ENCODE data around the genes CCDC18, ABCD3 and RWDD3.

DNA sequence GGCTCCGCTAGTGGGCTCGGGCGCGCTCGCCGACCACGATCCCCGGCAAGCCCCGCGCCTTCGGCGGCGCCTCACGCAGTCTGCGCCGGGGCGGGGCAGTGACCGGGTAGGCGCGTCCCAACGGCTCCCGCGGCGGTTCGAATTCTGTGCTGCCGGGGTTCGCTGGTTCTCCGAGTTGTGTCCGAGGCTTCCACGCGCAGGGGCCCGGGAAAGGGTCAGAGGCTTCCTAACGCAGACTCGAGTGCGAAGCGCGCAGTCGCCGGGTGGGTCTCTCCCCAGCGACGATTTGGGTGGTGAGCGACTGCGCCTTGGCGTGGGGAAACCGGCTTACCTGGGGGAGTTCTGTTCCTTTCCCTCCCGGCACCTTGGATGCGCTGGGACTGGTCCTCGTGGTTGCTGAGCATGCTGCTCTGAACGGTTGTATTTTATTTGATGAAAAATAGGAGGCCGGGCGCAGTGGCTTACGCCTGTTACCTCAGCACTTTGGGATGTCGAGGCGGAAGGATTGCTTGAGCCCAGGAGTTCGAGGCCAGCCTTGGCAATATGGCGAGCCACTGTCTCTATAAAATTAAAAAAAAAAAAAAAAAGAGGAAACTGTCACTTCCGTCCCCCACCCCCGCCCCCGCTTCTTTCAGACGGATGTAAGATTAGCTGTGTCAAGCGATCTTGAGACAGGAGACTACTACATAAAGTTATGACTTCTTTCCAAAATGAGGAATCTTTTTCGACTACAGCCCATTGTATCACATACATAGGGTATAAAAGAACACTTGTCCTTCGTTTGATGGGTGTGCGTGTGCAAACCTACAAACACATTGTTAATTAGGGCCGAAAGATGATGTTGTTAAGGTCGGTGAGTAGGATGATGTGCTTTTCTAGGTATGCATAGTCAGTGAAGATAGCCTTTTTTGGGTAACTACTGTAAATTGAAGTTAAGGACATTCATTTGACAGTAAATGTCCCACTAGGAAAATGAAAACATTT lies at the start of gene CCDC18:
Gene CCDC18, plus strand, starts transcription at position 135 of the 984 bp plus-strand sequence.
- PRO-cap, 3 experiments, result peak in 3 of 3 experiments; most common plus-strand start position 135 of the sequence (in 2); most common minus-strand start position 398 of the sequence (in 1)

DNA sequence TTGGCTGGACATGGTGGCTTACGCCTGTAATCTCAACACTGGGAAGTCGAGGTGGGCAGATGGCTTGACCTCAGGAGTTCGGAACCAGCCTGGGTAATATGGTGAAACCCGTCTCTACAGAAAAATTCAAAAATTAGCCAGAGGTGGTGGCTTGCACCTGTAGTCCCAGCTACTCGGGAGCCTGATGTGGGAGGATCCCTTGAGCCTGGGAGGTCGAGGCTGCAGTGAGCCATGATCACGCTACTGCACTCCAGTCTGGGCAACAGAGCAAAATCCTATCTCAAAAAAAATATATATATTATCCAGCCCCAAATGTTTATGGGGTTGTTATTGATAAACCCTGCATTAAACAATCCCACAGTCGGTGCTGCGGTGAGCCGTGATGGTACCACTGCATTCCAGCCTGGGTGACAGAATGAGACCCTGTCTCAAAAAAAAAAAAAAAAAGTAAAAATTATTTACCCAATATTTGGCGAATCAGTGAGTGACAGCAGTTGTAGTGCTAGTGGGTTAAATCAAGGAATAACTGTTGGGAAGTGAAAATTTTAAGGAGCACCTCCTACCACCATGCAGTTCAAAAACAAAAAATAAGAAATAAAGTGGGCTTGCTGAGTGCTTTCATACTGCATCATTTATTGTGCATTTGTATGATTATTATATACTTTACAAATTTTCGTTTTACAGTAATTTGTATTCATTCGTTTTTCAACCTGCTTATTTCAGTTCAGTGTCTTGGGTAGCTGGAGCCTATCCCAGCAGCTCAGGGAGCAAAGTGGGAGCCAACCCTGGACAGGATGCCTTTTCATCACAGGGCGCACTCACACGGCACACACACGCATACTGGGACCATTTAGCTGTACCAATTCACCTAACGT lies 21.2 kb downstream of the DR1 start:
- PRO-cap, 3 experiments, result no peak in any of the 3 experiments

DNA sequence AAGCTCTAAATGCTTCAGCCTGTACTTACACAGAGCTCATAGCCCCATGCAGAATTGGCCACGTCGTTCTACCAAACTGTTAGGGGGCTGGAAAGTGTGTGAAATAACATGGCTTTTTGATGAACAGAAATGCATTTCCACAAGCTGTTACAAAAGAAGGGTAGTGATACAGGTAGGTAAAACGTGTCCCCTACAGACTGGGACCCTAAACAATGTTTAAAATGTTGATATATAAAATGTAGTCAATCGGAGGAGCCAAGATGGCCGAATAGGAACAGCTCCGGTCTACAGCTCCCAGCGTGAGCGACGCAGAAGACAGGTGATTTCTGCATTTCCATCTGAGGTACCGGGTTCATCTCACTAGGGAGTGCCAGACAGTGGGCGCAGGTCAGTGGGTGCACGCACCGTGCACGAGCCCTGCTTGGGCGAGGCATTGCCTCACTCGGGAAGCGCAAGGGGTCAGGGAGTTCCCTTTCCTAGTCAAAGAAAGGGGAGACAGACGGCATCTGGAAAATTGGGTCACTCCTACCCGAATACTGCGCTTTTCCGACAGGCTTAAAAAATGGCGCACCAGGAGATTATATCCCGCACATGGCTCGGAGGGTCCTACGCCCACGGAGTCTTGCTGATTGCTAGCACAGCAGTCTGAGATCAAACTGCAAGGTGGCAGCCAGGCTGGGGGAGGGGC lies 61.6 kb downstream of the FNBP1L start:
- PRO-cap, 3 experiments, result no peak in any of the 3 experiments

- PRO-cap, 3 experiments, result no peak in any of the 3 experiments
Observed at GRCh38 chr1:93567081-93567979, 114.3 kb downstream of the BCAR3 start.

DNA sequence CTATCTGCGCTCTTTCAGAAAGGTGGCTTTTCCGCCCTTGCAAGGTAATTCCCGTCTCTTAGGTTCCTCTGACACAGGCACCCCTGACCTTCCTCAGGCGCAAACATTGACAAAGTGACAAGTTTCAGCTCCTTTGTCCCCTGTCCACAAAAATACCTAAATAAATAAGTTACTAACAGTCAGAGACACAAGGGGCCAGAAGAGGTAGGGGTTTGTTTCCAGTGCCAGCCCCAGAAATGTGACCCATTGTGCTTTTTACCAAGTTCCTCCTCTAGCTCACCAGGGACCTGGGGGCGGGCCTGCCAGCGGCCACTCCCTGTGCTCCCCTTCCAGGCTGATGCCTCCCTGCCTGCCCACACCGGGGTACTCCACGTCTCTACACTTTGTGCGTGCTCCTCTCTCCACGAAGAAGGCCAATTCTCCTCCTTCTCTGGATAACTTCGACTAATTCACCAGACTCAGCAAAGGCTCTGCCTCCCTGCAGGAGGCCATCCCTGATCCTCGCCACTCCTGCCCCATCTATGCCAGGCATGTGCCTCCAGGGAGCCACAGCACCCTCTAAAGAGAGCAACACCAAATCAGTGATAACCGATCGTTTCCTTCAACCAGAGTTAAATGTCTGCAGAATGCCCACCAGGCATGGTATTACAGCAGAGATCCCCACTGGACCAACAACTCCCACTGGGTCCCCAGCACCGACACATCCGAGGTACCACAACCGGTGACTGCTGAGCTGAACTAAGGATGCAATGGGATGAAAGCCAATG lies 72.0 kb downstream of the BCAR3 start:
- PRO-cap, 3 experiments, result no peak in any of the 3 experiments

GRCh38 chr1:93680398-93680619 lies 1.3 kb downstream of the BCAR3 start:
- PRO-cap, 3 experiments, result no peak in any of the 3 experiments

GRCh38 chr1:93715248-93715848 lies 33.7 kb upstream of the BCAR3 start:
- PRO-cap, 3 experiments, result no peak in any of the 3 experiments

DNA sequence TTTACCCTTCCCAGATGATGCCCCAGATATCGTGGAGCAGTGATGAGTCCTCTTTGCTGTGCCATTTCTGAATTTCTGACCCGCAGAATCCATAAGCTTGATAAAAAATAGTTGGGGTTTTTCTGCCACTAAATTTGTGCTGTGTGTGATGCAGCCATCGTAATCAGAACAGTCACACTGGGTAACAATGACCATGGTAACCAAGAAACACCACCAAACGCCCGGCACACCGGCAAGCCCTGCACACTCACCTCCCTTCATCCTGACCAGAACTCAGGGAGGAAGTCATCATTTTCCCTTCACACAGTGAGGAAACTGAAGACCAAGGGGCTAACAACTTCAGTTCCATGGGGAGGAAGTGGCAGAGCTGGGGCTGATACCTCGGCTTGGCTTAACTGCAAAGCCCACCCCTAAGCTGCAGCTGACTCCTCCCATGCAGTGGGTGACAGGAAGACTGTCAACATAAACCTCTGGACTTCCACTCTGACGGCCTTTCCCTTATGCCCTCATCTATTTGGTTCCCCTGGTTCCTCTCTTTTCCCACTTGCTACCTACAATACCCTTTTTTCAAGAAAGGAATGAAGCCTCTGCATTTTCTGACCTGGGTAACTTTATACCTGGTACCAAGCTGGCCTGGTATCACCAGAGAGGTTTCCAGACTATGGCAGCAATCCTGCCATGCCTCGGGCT lies 69.4 kb upstream of the BCAR3 start:
- PRO-cap, 3 experiments, result no peak in any of the 3 experiments

GRCh38 chr1:93844315-93844598 lies 34.7 kb downstream of the DNTTIP2 start:
- PRO-cap, 3 experiments, result no peak in any of the 3 experiments

DNA sequence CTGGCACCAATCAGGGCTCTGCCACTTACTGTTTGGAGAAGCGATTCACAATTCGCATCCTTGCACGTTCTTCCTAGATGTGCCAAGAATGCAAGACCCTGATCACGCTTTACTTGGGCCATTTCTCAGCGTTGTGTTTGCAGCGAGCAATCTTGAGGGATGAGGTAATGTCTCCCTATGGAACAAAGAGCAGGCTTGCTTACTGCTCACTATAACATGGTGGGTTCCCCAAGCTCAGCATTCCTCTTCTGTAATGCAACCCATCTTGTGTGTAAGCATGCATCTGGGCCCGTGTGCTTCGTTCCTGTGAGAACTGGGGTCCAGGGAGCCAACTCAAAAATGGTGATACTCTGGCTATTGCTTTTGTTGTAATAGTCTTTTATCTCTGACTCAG lies 33.5 kb downstream of the DNTTIP2 start:
- PRO-cap, 3 experiments, result peak in 1 of 3 experiments; most common plus-strand start position 209 of the sequence (in 1)

GRCh38 chr1:93847722-93848590 lies 31.1 kb downstream of the DNTTIP2 start:
- PRO-cap, 3 experiments, result peak in 3 of 3 experiments; most common plus-strand start chr1:93847878 (in 3); most common minus-strand start chr1:93847939 (in 2)

- PRO-cap, 3 experiments, result peak in 3 of 3 experiments; most common plus-strand start chr1:93878600 (in 3); most common minus-strand start chr1:93878599 (in 2)
Observed at GRCh38 chr1:93878440-93878833, 569 bp downstream of the DNTTIP2 start.

GRCh38 chr1:93907614-93908108 lies 1.6 kb downstream of the GCLM start:
- PRO-cap, 3 experiments, result no peak in any of the 3 experiments

GRCh38 chr1:94025929-94026426 lies 95.0 kb downstream of the ABCA4 start:
- PRO-cap, 3 experiments, result no peak in any of the 3 experiments

DNA sequence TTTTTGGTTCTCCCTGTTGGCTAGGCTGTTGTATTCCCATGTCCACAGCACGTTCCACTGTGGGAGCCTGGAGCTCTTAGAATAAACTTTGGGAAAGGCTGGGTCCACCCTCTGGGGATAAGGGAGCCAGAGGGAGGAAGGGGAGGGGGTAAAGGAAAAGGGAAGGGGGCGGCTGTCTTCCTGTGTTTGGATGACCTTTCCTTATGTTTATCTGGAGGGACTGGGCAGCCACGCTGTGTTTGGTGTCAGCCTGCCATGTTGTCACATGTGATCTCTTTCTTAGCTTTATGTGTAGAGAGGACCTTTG lies 62.2 kb upstream of the ARHGAP29 start:
- PRO-cap, 3 experiments, result no peak in any of the 3 experiments

DNA sequence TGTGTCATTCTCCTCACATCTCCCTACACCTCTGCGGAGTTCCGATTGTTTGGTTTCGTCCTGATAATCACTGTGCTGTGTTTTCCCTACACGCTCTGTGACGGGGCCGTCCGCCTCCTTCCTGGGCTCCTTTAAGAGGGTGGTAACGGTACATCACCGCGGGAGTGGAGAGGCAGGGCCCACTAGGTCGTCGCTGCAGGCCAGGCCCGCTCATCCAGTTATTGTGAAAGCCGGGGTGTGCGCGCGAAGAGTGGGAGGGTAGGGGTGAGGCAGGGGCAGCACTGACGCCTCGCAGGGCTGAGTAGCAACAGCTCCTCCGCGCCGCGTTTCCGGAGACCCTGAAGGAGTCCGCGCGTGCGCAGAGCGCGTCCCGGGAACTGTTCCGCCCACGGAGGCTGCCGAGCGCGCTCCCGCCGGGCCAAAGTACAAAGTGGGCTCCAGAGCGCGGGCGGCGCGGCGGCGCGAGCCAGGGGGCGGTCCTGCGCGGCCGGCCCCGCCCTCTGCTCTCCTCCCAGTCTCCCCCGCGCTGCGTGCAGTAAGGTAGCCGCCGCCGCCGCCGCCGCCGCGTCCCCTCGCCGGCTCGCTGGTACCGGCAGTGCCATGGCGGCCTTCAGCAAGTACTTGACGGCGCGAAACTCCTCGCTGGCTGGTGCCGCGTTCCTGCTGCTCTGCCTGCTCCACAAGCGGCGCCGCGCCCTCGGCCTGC lies at the start of gene ABCD3:
Gene ABCD3, plus strand, starts transcription at position 511 of the 706 bp plus-strand sequence.
- PRO-cap, 3 experiments, result peak in 3 of 3 experiments; most common plus-strand start position 535 of the sequence (in 1); most common minus-strand start position 223 of the sequence (in 1)

DNA sequence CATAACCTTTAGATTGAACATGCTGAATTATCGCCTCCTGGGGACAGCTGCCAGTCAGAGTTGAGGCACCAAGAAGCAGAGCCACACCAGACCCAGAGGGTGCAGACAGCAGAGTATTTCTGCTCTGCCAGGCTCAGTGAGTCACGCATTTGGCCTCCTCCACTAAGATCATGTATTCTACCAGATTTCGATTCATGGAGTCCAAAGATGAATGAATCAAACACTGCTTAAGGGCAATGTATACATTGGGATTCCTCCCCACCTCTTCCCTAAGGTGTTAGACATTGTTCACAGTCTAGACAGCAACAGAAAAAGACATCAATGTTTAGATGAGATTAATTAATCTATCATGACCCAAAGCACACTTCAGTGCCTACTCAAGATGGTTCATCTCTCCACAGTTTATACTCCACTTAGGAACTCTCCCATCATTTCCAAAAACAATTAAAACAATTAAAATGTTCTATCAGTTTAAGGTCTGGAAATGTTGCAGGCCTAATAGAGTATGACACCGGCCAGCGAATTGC lies 1.9 kb downstream of the F3 start:
- PRO-cap, 3 experiments, result no peak in any of the 3 experiments

DNA sequence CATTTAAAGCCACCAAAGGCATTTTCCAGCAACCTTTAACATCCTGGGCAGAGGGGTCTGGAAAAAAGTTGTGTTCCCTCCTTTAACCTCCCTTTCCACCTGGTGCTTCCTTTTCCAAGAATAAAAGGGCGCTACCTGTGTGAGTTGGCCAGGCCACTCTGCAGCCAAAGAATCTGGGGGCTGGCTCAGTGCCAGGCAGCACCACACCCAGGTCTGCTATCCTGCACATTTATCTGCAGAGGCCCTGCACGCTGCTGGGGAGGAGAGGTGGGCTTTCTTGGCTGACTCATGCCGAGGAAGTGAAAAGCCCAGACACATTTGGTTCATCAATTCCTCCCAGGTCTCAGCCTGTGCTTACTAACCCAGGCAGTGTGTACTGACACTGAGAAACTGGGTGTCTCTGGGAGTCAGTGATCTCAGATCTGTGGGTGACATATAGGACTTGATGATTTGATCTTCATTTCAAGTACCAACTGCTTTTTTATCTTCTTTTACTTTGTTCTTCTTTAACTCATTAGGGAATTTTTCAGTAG lies 79.9 kb upstream of the F3 start:
- PRO-cap, 3 experiments, result no peak in any of the 3 experiments

- PRO-cap, 3 experiments, result peak in 2 of 3 experiments; most common plus-strand start chr1:95116897 (in 1)
Observed at GRCh38 chr1:95116494-95117065, 575 bp upstream of the TLCD4 start.

- PRO-cap, 3 experiments, result peak in 3 of 3 experiments; most common plus-strand start chr1:95234225 (in 2); most common minus-strand start chr1:95233979 (in 2)
Observed at GRCh38 chr1:95233766-95234921, at the start of gene RWDD3. RWDD3 (plus strand) TSS chr1:95234210.